ENCODE results near the gene NTSR1.

DNA sequence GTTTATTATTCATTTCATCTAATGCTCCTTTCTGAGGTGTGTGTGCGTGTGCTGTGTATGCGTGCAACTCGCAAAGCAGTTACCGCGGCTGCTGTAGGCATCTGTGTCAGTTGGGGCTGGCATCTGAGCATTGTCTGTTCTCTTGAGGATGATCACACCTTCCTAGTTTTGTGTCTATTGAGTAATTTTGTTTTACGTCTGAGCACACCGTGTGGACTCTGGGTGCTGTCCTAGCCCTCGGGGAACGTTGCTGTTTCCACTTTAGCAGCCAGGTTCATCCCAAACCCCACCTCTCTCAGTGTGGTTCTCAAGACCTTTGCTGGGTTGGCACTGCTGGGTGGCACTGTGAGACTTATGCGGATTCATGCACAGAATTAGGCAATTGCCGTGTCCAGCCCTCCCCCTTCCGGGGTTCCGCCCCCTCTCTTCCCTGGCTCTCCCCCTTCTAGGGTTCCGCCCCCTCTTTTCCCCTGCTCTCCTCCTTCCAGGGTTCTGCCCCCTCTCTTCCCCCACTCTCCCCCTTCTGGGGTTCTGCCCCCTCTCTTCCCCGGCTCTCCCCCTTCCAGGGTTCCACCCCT lies 39.9 kb upstream of the SLCO4A1 start:
- PRO-cap = bidirectional peak, plus-strand start at position 473 of the sequence, minus-strand start at position 345 of the sequence

- PRO-cap = unidirectional peak, minus-strand start at chr20:62603173; bidirectional peak, plus-strand start at chr20:62603949, minus-strand start at chr20:62603733
Measured at GRCh38 chr20:62602930-62603813, 39.1 kb upstream of the SLCO4A1 start.

- PRO-cap = bidirectional peak, plus-strand start at chr20:62645375, minus-strand start at chr20:62645287
Measured at GRCh38 chr20:62644760-62645650, 2.7 kb downstream of the SLCO4A1 start.

DNA sequence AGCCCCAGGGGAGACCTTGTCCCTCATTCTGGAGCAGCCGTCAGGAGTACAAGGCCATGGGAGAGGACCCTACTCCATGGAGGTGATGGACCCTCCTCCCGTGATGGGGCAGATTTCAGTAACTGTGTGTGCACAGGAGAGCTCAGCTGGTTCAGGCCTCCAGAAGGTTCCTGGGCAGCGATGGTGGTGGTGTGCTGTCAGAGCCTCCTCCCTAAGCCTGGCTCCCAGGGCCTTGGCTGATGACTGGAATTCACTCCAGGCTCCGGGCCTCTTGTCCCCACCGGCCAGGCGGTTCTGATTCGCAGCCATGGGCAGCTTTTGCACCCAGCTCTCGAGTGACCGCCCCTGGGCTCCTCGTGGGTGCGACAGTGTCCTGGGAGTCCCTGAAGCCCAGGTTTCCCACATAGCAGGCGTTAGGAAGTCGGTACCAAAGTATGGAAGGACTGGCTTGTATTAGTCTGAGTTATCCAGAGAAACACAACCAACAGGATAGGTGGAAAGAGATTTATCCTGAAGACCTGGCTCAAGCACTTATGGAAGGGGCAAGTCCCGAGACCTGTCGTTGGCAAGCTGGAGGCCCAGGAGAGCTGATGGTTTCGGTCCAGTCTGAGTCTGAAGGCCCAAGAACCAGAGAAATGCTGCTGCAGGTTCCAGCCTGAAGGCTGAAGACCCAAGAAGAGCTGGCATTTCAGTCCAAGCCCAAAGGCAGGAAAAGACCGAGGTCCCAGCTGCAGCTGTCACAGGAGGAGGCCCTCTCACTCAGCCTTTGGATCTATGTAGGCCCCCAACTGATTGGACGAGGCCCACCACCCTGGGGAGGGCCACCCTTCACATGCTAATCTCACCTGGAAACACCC lies 6.5 kb downstream of the SLCO4A1 start:
- PRO-cap = no peak

- PRO-cap = unidirectional peak, plus-strand start at chr20:62662643
Measured at GRCh38 chr20:62662154-62662931, 20.0 kb downstream of the SLCO4A1 start.

GRCh38 chr20:62667015-62667857 lies 24.9 kb downstream of the SLCO4A1 start:
- PRO-cap = bidirectional peak, plus-strand start at chr20:62667260, minus-strand start at chr20:62667117

DNA sequence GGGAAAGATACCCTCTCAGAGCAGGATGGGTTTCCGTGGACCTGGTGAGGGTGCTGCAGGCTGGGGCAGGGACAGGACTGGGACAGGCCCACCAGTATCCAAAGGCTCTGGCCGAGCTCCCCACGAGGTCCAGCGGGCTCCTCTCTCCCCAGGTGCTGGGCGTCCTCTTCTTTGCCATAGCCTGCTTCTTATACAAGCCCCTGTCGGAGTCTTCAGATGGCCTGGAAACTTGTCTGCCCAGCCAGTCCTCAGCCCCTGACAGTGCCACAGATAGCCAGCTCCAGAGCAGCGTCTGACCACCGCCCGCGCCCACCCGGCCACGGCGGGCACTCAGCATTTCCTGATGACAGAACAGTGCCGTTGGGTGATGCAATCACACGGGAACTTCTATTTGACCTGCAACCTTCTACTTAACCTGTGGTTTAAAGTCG lies 29.3 kb downstream of the SLCO4A1 start:
- PRO-cap = no peak

DNA sequence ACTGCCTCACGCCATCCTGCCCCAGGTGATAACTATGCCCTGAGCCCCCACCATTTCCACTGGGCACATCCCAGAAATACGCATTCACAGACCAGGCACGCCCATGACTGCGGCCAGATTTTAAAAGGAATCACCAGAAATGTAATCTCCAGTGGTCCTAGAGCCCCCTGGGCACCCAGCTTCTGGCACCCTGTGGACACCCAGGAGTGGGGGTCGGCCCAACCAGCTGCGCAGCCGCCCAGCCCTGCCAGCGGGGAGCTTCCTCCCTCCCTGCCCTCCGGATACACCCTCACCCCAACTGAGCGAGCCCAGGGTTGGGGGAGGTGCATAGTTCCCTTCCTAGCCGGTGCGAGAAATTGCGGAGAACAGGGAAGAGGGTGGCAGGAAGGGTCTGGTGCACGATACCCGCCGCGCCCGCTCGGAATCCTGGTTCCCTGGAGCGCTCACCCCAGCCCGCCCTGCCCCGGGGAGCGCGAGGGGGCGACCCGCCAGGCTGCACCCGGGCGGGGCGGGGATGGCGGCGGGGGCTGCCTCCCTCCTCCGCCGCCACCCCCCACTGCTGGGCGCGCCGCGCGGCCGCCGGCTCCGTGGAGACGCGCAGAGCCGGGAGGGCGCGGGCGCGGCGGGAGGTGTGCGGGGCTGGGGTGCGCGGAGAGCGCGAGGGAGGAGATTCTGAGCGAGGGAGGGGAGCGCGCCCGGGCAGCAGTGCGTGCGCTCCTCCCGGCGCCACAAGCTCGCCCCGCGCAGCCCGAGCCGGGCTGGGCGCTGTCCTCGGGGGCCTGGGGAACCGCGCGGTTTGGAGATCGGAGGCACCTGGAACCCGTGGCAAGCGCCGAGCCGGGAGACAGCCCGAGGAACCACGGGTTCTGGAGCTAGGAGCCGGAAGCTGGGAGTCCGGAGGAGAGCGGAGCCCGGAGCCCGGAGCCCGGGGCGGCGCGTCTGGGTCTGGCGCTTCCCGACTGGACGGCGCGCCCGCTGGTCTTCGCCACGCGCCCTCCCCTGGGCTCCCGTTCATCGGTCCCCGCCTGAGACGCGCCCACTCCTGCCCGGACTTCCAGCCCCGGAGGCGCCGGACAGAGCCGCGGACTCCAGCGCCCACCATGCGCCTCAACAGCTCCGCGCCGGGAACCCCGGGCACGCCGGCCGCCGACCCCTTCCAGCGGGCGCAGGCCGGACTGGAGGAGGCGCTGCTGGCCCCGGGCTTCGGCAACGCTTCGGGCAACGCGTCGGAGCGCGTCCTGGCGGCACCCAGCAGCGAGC lies at the start of gene NTSR1:
Gene NTSR1, plus strand, starts transcription at position 729 of the 1,260 bp plus-strand sequence.
- PRO-cap = no peak

DNA sequence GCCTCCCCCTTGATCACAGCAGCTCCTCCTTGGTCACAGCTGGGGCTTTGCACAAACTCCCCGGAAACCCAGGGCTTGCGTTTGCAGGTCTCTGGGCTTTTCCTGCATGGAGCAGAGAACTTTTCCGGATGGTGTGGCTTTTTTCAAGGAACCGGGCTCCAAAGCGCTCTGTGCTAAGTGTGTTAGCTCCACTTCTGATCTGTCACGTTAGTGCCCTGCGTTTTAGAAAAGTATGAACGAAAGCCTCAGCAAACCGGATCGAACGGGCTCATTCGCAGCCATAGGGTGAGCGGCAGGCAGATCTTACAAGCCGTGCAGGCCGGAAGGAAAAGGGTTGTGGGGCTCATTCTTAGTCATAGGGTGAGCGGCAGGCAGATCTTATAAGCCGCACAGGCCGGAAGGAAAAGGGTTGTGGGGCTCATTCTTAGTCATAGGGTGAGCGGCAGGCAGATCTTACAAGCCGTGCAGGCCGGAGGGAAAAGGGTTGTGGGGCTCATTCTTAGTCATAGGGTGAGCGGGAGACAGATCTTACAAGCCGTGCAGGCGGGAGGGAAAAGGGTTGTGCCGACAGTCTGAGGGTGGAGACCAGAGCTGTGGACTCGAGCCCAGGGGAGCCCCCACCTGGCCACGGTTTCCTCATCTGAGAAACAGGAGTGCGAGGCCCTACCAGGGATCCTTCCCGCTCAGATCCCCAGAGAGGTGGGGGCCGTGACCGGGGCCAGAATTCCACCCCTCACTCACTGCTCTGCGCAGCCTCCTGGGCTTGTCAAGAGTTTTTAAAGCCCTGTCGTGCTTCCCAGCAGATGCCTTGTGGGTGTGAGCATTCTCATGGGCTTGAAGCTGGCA lies 31.6 kb downstream of the NTSR1 start:
- PRO-cap = no peak

DNA sequence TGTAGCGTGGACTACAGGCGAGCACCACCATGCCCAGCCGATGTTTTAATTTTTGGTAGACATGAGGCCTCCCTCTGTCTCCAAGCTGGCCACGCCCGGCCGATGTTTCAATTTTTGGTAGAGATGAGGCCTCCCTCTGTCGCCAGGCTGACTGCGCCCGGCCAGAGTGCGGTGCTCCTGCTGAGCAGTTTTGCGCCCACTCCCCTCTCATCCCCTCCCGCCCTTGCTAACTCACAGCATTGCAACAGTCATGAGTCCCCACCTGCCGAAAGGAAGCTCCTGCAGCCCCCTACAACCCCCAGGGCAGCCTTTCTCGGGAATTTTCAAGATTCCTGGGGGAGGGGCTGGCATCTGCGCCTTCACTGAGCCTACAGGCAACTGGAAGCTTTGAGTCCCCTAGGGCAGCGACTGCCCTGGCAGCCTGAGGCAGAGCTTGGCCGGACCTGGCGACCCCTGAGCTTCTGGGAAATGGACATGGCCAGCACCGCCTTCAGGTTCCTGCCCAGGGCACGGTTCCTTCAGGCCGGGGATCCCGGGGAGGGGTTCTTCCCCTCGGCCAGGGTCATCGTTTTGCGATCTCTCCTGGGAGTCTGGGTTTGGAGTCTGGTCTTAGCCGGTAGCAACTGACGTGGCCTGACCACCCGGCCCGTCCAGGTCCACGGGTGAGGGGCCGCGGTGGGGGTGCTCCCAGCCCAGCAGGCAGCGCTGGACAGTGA lies 868 bp upstream of the COL9A3 start:
- PRO-cap = no peak

GRCh38 chr20:62857926-62858383 lies 3.7 kb downstream of the TCFL5 start:
- PRO-cap = no peak

DNA sequence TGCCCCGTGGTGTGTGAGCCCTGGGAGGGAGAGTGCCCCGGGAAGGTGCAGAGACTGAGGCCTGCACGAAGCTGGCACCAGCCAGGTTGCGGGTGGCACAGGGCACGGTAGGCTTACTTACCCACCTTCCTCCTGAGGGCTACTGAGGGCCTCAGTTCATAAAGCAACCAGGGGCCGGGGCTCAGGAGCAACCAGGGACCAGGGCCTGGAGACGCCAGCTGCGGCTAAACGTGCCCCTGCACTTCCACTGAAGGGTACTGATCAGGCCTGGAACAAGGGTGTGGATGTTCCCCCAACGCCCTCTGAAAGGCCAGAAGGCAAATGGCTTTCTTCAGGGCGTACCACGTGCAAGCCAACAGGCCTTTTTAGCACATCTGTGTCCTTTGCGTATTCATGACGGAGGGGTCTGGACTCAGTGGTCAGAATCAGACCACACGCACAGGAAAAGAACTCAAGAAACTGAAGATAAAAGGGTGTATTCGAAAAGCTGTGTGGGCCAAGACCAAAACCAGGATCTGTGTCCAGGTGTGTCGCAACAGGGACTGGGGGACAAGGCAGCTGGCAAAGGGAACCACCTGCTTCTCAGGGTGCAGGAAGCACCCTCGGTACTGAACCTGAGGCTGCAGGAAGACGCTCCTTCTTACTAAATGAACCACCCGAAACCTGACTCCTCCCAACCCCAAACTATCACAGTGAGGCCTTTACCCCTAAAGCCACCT lies 24.5 kb upstream of the TCFL5 start:
- PRO-cap = no peak

GRCh38 chr20:62897995-62898445 lies 28.3 kb downstream of the DIDO1 start:
- PRO-cap = no peak

- PRO-cap = no peak
Measured at GRCh38 chr20:62899132-62899673, 27.1 kb downstream of the DIDO1 start.

DNA sequence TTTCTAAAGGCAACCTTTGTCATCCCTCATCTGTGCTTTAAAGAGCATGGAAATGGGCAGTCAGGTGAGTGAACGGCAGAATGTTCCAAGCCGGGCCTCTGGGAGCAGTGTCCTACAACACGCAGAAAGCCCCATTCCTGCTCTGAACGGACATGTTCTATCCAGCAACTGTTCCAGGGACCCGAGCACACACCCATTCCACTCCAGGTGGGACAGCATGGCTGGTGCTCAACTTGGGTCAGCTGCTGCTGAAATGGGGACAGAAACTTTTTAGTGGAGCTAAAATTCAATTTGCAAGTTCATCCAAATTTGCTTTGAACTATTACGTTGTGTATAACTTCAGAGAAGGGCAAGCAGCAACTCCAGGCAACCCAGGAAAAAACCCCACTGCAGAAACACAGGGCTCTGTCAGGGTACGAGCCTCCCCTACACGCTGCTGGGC lies 26.6 kb downstream of the DIDO1 start:
- PRO-cap = unidirectional peak, minus-strand start at position 148 of the sequence

DNA sequence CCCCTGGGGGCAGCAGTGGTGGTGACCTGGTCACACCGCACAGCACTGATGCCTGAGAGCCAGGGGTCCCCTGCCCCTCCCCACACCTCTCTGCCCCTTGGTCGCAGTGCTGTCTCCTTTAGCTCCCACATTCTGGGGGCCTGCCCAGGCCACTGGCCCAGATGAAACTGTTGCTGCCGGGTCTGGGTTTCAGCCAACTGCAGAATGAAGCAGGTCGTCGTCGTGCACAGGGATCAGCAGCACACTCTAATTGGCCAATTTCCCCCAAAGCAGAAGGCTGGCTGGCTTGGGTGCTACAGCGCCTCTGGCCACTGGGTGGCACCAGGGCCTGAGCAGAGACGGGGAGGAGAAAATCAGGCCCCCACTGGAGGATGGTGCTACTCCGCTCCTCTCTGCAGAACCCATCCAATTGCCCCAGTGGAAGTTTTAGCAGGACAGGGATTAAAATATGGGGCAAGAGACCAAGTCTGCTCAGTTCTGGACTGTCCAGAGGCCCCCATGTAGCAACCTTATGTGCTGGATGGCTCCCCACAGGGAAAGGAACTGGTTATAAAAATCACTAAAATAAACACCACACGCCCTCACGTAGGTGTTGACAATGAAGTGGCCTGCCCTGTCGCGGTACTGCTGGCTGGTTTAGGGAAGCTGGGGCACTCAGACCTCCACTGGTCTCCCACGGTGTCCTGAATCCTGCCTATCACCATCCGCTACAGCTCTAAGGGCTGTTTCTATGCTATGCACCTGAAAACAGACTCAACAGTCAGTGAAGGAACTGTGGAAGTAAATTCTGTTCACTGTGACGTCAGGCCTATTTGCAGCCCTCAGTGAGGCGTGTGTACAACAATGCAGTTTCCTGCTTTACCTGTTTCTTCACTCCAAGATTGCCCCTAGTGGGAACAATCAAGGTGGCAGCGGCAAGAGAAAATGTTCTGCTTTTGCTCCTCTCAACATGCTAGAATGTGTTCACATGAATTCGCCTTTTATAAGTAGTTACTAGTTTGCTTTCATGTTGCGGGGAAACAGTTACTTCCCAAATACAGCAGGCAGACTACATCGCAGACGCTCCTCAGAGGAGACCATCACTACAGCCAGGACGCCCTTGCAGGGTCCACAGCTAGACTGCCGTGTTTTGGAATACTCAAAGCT lies 25.8 kb downstream of the DIDO1 start:
- PRO-cap = unidirectional peak, minus-strand start at position 245 of the sequence; bidirectional peak, plus-strand start at position 634 of the sequence, minus-strand start at position 508 of the sequence; unidirectional peak, minus-strand start at position 758 of the sequence

DNA sequence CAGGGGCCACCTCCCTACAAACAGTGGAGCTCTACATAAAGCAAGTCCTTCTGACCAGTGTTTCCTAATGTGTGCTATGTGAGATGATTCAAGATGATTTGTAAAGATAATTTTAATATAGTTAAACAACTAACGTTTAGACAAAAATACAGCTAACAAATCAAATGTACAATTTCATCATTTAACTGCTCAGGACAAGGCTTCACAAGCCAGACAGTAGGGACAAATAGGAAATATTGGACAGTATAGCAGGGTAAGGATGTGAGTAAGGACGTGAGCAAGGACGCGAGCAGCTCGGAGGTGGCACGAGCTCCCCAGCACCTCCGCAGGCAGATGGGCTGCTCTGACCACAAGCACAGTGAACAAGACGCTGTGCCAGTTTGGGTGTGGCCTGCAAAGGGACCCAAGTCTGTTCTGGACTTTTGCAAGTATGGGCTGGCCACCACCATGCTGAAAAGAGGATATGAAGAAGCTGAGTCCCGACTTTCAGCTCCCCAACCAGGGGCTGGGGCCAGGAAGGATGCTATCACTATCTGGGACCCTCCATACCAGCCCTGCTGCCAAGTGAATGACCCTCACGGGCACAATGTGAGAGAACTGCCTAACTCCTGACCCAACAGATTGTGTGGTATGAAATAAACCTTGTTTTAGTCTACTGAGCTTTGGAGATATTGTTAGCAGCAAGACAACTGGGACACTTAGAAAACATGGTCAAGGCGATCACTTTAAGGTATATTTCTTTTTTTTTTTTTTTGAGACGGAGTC lies 14.4 kb downstream of the DIDO1 start:
- PRO-cap = no peak

DNA sequence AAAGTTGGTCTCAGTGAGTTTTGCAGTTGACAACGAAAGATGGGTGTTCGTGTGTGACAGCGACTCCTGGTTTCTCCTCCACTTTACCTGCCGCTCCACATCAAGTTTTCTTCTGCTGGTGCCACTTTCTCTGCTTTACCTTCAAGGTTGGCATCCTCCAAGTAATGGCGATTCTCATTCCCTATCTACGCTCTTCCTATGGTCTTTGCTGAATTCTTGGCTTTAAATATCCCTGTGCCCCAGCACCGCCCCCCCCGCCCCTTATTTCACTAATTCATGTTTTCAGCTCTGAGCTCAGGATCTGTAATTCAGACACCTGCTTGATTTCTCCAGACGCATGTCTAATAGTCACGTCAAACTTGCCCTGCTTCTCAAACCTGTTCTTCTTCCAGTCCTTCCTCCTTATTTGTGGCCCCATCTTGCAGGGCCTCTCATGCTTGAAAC lies 1.2 kb downstream of the GID8 start:
- PRO-cap = no peak

DNA sequence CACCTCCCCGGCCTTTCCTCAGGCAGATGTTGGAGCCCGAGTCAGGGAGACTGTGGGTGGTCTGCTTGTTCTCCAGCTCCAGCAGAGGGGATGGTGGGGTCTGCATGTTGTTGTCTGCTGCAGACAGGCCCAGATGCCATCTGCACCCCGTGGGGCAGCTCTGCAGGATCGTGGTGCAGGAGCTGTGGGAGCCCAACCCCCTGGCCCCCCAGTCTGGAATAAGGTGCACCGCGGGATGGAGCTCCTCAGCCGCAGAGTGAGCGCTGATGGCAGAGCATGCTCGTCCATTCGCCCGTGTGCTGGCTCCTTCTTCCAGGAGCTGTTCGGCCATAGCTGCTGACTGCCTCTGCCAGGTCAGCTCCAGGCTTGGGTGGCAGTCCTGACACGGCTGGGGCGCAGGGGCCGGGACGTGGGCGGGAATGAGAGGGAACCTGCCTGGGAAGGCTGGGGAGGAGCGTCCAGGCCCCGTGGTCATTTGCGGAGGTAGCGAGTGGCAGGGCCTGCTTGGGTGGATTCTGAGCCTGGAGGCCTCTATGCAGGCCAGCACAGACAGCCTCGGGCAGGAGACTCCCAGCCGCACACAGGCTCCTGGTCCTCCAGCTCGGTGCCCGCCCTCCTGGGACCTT lies 18.1 kb downstream of the SLC17A9 start:
- PRO-cap = no peak

DNA sequence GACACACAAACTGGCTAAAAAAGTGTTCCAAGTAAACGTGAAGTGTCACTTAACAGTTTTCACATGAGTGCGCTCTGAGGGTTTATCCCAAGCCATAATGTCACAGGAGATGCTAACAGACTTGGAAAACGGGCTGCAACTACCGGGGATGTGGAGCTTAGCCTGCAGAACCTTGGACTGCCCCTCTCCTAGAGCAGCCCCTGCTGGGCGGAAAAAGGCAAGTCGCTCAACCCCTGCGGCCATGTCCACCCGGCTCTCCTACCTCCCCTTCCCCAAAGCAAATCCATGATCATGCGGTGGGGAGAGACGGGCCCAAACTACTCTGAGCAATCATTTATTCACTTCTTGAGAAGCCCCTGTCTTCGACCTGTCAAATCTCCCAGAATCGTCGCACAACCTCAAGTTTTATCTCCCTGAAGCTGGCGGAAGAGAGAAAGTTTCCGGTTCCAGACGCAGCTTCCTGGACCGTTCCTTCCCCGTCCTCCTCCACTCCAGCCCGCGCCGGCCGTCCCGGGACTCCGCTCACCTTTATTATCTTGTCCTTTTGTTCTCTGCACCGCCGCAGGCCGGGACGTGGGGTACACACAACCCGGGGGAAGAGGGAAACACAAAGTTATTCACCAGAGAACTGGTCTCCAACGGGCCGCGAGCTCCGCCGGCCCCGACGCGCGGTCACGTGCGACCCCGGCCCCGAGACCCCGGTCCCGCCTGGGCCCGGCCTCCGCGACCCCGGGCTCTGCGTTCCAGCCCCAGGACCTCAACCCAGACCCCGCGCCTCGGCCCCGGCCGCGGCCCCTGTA lies 680 bp downstream of the YTHDF1 start:
- PRO-cap = no peak

Data from colonic mucosa (tissue), 1 donor.